ENCODE measurements around a stretch of chr7.

- RAMPAGE, long total RNA, result no peak
- RRBS, 2 experiments, result no CpG with 5 or more reads among the region's 6 CpGs
CAGE:
- cytosol, long polyA minus RNA, result no peak
- cytosol, long polyA plus RNA, result no peak
- long polyA plus RNA, result no peak
- nucleolus, long total RNA, result no peak
- nucleus, long polyA plus RNA, result no peak
- nucleus, long total RNA, result no peak
Observed at GRCh38 chr7:37340930-37341316, 107.7 kb downstream of the ELMO1 start.

DNA sequence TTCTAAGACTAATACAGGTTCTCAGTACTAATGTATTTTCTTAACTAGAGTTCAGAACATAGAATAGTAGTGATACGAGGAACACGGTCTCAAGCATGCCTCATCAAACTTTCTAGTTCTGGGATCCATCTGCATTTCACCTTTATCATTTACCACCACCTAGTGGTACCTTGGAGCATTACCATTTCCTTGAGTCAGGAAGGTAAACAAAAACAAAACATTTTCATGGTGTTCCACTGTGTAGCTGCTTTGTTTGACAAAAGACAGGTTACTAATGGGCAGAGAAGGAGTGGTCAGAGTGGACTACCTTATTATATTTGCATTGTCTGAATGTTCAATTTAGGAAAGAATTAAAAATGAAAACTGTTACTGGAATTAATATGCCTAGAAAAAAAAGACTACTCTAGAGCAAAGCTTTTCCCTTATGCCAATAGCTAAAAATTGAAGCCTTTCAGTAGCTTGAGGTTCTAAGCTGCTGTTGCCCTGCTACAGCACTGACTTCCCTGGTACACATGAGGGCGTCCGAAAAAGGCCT is 44.5 kb downstream of the STARD3NL start:
- RAMPAGE, long total RNA, result no peak
- RRBS, 2 experiments, result no CpG with 5 or more reads among the region's 4 CpGs
CAGE:
- cytosol, long polyA minus RNA, result no peak
- cytosol, long polyA plus RNA, result no peak
- long polyA plus RNA, result no peak
- nucleolus, long total RNA, result no peak
- nucleus, long polyA plus RNA, result no peak
- nucleus, long total RNA, result no peak

GRCh38 chr7:38300149-38300720 is 122.2 kb downstream of the STARD3NL start:
- RAMPAGE, long total RNA, result no peak
- RRBS, 2 experiments, result no CpG with 5 or more reads among the region's 10 CpGs
CAGE:
- cytosol, long polyA minus RNA, result no peak
- cytosol, long polyA plus RNA, result no peak
- long polyA plus RNA, result no peak
- nucleolus, long total RNA, result no peak
- nucleus, long polyA plus RNA, result no peak
- nucleus, long total RNA, result no peak

DNA sequence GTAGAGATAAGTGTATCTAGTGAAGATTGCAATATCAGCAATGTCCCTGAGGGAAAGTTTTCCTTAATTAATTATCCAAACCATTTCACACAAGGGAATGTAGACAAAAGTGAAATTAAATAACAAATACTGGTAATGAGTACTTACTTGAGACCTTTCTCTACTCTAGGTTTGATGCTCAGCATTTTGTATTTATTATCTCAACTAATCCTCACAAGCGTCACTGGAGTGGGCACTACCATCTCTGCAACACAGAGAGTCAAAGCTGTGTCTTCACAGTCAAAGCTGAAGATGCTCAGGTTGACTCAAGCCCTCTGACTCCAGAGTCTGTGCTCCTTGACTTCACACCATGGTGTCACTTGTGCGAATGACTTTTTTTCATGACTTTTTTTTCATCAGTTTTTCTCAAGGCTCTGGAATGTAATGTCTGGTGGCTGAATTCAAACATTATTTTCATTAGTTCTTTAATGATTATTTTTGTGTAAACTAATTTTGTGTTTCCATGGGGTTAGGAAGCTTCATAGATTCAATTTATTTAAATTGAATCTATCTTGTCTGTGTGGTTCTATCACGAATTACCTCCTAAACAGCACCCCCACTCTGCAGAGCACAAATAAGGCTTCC is 125.8 kb downstream of the STARD3NL start:
- RAMPAGE, long total RNA, result no peak
- RRBS, 2 experiments, result no CpG with 5 or more reads among the region's 3 CpGs
CAGE:
- cytosol, long polyA minus RNA, result no peak
- cytosol, long polyA plus RNA, result no peak
- long polyA plus RNA, result no peak
- nucleolus, long total RNA, result no peak
- nucleus, long polyA plus RNA, result no peak
- nucleus, long total RNA, result no peak

DNA sequence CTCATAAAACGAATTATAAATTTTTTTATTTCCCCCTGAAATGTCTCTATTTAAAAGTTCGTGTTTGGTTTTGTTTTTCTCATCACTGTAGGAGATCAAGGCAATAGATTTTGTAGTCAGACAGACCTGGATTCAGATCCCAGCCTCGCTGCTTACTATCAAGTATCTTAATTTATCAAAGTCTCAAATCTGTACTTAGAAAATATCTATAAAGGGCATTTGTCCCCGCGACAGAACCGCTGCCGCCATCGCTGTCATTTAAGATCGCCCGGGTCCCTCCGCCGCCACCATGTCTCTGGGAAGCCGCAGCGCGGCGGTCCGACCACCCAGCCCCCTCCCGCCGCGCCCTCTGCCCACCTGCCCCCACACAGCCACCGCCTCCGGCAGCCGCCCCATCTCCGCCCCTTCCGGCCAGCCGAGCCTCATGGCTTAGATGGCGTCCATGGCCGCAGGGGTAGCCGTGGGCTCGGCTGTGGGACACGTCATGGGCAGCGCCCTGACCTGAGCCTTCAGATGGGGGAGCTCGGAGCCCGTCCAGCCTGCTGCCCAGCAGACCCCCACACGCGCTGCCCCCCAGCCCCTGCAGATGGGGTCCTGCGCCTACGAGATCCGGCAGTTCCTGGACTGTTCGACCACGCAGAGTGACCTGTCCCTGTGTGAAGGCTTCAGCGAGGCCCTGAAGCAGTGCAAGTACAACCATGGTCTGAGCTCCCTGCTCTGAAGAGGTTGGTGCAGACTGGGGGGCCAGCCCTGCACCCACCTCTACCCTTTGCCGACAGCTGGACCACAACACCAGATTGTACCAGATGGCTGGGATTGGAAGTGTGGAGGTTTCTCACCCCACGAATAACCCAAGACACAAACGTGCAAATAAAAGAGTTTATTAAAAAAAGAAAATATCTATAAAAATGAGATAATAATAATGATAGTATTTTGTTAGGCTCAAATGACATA is 133.3 kb downstream of the STARD3NL start:
- RAMPAGE, long total RNA, result no peak
- RRBS, 2 experiments, result 50% methylated on average over 2 of the region's 45 CpGs; no CpG with 5 or more reads in 1 of the 2 experiments
CAGE:
- cytosol, long polyA minus RNA, result no peak
- cytosol, long polyA plus RNA, result start-site peak on the plus strand centred at position 426 of the sequence, 16 bp wide, 16 and 31 reads in 2 replicates
- long polyA plus RNA, result start-site peak on the plus strand centred at position 426 of the sequence, 15 bp wide, 23 and 27 reads in 2 replicates
- nucleolus, long total RNA, result no peak
- nucleus, long polyA plus RNA, result start-site peak on the plus strand centred at position 425 of the sequence, 15 bp wide, 22 and 35 reads in 2 replicates
- nucleus, long total RNA, result no peak

GRCh38 chr7:38313698-38314152 is 135.7 kb downstream of the STARD3NL start:
- RAMPAGE, long total RNA, result no peak
- RRBS, 2 experiments, result no CpG with 5 or more reads among the region's 3 CpGs
CAGE:
- cytosol, long polyA minus RNA, result no peak
- cytosol, long polyA plus RNA, result no peak
- long polyA plus RNA, result no peak
- nucleolus, long total RNA, result no peak
- nucleus, long polyA plus RNA, result no peak
- nucleus, long total RNA, result no peak

GRCh38 chr7:38318557-38319454 is 140.8 kb downstream of the STARD3NL start:
- RAMPAGE, long total RNA, result no peak
- RRBS, 2 experiments, result no CpG with 5 or more reads among the region's 8 CpGs
CAGE:
- cytosol, long polyA minus RNA, result no peak
- cytosol, long polyA plus RNA, result no peak
- long polyA plus RNA, result no peak
- nucleolus, long total RNA, result no peak
- nucleus, long polyA plus RNA, result no peak
- nucleus, long total RNA, result no peak

GRCh38 chr7:39014076-39014473 is 36.4 kb downstream of the POU6F2 start:
- RAMPAGE, long total RNA, result no peak
- RRBS, 2 experiments, result no CpG with 5 or more reads among the region's 2 CpGs
CAGE:
- cytosol, long polyA minus RNA, result no peak
- cytosol, long polyA plus RNA, result no peak
- long polyA plus RNA, result no peak
- nucleolus, long total RNA, result no peak
- nucleus, long polyA plus RNA, result no peak
- nucleus, long total RNA, result no peak

GRCh38 chr7:39073356-39073861 is 95.7 kb downstream of the POU6F2 start:
- RAMPAGE, long total RNA, result no peak
- RRBS, 2 experiments, result no CpG with 5 or more reads among the region's 9 CpGs
CAGE:
- cytosol, long polyA minus RNA, result no peak
- cytosol, long polyA plus RNA, result no peak
- long polyA plus RNA, result no peak
- nucleolus, long total RNA, result no peak
- nucleus, long polyA plus RNA, result no peak
- nucleus, long total RNA, result no peak

DNA sequence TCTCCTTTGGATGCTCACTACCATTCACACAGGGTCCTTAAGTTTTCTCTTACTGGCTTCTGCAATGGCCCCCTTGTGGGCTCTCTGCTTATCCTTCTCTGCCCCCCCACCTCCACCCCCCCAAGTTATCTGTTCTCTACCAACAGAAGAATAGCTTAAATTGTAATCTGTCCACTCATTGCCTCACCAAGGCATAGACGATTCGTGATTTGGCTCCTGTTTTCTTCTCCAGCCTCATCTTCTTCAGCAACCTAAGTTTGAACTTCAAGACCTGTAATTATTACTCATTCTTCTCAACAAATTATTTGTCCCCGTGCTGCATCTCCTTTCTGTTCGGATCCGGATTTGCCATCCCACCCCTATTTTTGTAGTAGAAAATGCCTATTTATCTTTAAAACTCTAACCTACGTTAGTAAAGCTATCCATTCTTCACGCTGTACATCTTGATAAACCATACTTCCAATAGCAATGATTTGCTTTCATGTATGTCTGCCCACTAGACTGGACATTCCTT is 1.1 kb upstream of the RALA start:
- RAMPAGE, long total RNA, result no peak
- RRBS, 2 experiments, result no CpG with 5 or more reads among the region's 7 CpGs
CAGE:
- cytosol, long polyA minus RNA, result no peak
- cytosol, long polyA plus RNA, result no peak
- long polyA plus RNA, result no peak
- nucleolus, long total RNA, result no peak
- nucleus, long polyA plus RNA, result no peak
- nucleus, long total RNA, result no peak

DNA sequence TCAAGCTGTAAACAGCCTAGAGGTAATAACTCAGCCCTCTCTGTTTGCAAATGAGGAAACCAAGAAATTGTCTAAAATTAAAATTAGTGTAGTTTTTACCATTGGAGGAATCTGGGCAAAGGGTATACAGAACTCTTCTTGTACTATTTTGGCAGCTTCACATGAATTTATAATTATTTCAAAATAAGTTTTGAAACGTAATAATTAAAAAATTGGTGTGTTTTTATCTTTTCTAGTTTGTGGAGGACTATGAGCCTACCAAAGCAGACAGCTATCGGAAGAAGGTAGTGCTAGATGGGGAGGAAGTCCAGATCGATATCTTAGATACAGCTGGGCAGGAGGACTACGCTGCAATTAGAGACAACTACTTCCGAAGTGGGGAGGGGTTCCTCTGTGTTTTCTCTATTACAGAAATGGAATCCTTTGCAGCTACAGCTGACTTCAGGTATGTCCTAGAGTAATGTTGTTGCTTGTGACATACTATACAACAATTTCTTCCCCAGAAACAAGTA is 66.8 kb downstream of the RALA start:
- RAMPAGE, long total RNA, result no peak
- RRBS, 2 experiments, result no CpG with 5 or more reads among the region's 5 CpGs
CAGE:
- cytosol, long polyA minus RNA, result no peak
- cytosol, long polyA plus RNA, result no peak
- long polyA plus RNA, result no peak
- nucleolus, long total RNA, result no peak
- nucleus, long polyA plus RNA, result no peak
- nucleus, long total RNA, result no peak

DNA sequence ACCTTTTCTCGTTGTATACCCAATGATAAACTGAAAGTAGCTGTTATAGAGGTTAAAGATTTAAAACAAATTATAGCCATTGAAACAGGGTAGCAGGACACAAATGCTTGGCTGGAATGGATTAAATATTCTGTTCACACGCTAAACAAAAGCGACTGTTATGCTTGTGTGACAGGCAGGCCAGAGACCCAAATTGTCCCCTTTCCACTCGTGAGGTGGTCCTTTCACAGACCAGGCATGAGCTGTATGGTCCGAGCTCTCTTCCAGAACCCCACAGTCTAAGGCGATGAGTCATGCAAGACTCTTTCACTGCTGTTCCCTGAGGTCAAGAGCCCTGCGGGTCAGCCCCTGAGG is 136.7 kb downstream of the RALA start:
- RAMPAGE, long total RNA, result no peak
- RRBS, 2 experiments, result no CpG with 5 or more reads among the region's 7 CpGs
CAGE:
- cytosol, long polyA minus RNA, result no peak
- cytosol, long polyA plus RNA, result no peak
- long polyA plus RNA, result no peak
- nucleolus, long total RNA, result no peak
- nucleus, long polyA plus RNA, result no peak
- nucleus, long total RNA, result no peak

DNA sequence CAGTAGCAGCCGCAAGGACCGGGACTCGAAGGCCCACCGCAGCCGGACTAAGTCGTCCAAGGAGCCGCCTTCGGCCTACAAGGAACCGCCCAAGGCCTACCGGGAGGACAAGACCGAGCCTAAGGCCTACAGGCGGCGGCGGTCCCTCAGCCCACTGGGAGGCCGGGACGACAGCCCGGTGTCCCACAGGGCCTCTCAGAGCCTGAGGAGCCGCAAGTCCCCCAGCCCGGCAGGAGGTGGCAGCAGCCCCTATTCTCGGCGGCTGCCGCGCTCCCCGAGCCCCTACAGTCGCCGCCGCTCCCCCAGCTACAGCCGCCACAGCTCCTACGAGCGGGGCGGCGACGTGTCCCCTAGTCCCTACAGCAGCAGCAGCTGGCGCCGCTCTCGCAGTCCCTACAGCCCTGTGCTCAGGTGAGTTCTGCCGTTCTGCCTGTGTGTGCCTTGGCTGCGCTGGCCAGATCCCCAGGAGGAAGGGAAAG is 1.4 kb downstream of the CDK13 start:
- RAMPAGE, long total RNA, result no peak
- RRBS, 2 experiments, result 1 to 2% methylated on average over 14 to 16 of the region's 38 CpGs
CAGE:
- cytosol, long polyA minus RNA, result no peak
- cytosol, long polyA plus RNA, result no peak
- long polyA plus RNA, result no peak
- nucleolus, long total RNA, result no peak
- nucleus, long polyA plus RNA, result no peak
- nucleus, long total RNA, result no peak

- RAMPAGE, long total RNA, result no peak
- RRBS, 2 experiments, result no CpG with 5 or more reads among the region's 9 CpGs
CAGE:
- cytosol, long polyA minus RNA, result no peak
- cytosol, long polyA plus RNA, result no peak
- long polyA plus RNA, result no peak
- nucleolus, long total RNA, result start-site peak on the plus strand at chr7:39977803-39978114, 26 reads
- nucleus, long polyA plus RNA, result no peak
- nucleus, long total RNA, result no peak
Observed at GRCh38 chr7:39977313-39978347, 27.6 kb downstream of the CDK13 start.

DNA sequence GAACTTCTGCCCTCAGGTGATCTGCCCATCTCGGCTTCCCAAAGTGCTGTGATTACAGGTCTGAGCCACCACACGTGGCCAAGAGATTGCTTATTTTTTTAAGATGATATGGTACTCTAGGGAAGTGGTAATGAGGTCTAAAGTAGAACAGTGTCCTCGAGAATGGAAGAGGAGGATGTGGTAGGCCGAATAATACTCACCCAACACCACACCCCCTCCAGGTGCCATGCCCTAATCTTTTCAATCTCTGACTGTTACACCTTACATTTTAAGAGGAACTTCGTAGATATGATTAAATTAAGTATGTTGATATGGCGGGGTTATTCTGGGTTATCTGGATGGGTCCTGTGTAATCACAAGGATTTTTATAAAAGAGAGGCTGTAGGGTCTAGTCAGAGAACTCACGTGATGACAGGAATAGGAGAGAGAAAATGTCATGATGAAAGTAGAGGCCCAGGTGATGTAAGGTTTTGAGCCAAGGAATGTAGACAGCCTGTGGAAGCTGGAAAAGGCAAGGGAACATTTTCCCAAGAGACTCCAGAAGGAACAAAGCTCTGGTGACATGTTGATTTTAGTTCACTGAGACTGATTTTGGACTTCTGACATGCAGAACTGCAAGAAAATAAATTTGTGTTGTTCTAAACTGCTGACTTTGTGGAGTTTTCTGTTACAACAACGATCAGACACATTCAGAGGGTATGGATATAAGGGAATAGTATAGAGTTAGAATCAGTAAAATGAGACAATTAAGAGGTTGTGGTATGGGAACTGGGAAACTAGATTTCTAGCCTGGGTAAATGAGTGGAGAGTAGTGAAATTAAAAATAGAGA is 29.6 kb downstream of the CDK13 start:
- RAMPAGE, long total RNA, result no peak
- RRBS, 2 experiments, result no CpG with 5 or more reads among the region's 8 CpGs
CAGE:
- cytosol, long polyA minus RNA, result no peak
- cytosol, long polyA plus RNA, result no peak
- long polyA plus RNA, result no peak
- nucleolus, long total RNA, result start-site peak on the plus strand centred at position 296 of the sequence, 45 bp wide, 21 reads
- nucleus, long polyA plus RNA, result no peak
- nucleus, long total RNA, result no peak

- RAMPAGE, long total RNA, result no peak
- RRBS, 2 experiments, result no CpG with 5 or more reads among the region's 10 CpGs
CAGE:
- cytosol, long polyA minus RNA, result no peak
- cytosol, long polyA plus RNA, result no peak
- long polyA plus RNA, result no peak
- nucleolus, long total RNA, result no peak
- nucleus, long polyA plus RNA, result no peak
- nucleus, long total RNA, result no peak
Observed at GRCh38 chr7:39998742-39999585, 48.9 kb downstream of the CDK13 start.

- RAMPAGE, long total RNA, result no peak
- RRBS, 2 experiments, result no CpG with 5 or more reads among the region's 2 CpGs
CAGE:
- cytosol, long polyA minus RNA, result no peak
- cytosol, long polyA plus RNA, result no peak
- long polyA plus RNA, result no peak
- nucleolus, long total RNA, result no peak
- nucleus, long polyA plus RNA, result no peak
- nucleus, long total RNA, result no peak
Observed at GRCh38 chr7:40057227-40057945, 77.0 kb downstream of the MPLKIP start.

- RAMPAGE, long total RNA, result no peak
- RRBS, 2 experiments, result no CpG with 5 or more reads among the region's 12 CpGs
CAGE:
- cytosol, long polyA minus RNA, result no peak
- cytosol, long polyA plus RNA, result no peak
- long polyA plus RNA, result no peak
- nucleolus, long total RNA, result no peak
- nucleus, long polyA plus RNA, result no peak
- nucleus, long total RNA, result no peak
Observed at GRCh38 chr7:40135612-40135858, 730 bp downstream of the SUGCT start.

- RAMPAGE, long total RNA, result no peak
- RRBS, 2 experiments, result 62 to 69% methylated on average over 5 of the region's 25 CpGs
CAGE:
- cytosol, long polyA minus RNA, result no peak
- cytosol, long polyA plus RNA, result no peak
- long polyA plus RNA, result no peak
- nucleolus, long total RNA, result no peak
- nucleus, long polyA plus RNA, result no peak
- nucleus, long total RNA, result no peak
Observed at GRCh38 chr7:41149385-41149937, 553.4 kb downstream of the INHBA start.

DNA sequence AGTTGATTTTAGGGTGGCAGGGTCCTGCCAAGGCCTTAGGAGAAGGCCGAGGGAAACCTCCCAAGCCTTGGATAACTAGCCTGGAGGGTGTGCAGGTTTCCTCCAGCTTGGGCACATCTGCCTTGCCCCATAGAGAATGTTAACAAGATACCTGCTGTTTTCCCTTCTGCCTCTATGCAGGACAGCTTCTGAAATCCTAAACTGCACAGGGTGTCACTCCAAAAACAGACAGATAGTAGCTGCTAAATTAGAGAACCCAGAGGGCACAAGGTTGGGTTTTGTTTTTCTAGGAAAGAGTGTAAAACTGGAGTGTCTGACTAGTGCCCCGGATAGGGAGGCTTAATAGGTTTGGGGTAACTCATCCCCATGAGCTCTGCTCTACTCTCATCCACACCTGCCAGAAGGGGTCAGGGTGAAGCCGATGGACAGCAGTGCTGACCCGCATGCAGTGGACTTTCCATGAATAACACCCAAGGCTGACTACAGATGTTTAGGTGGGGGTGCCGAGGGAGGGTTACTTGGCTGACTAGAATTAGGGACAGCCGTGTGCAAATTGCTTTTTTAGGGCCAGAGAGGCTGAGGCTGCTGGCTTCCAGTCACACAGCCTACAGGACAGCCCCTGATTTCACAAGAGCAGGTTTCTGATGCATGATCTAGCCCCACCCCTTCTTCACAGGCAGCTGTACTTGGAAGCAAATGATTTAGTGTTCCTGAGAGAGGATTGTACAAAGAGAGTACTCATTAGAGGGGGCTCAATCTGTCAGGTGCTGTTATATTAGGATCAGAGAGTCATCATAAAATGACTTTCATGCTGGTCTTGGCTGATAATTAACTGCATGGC is 9.8 kb downstream of the INHBA start:
- RAMPAGE, long total RNA, result no peak
- RRBS, 2 experiments, result no CpG with 5 or more reads among the region's 6 CpGs
CAGE:
- cytosol, long polyA minus RNA, result no peak
- cytosol, long polyA plus RNA, result no peak
- long polyA plus RNA, result no peak
- nucleolus, long total RNA, result no peak
- nucleus, long polyA plus RNA, result no peak
- nucleus, long total RNA, result no peak

Data from GM12878 (cell line).